Esophagus squamous epithelium (tissue), 4 donors: ENCODE results near the genes MYPN and COL13A1.

- PRO-cap = unidirectional peak, plus-strand start at chr10:63712439
- RAMPAGE, long total RNA, 4 experiments = no peak in any of the 4 experiments
Observed at GRCh38 chr10:63712257-63712672, 191.1 kb downstream of the REEP3 start.

GRCh38 chr10:63713162-63714074, 192.2 kb downstream of the REEP3 start:
- PRO-cap = no peak
- RAMPAGE, long total RNA, 4 experiments = no peak in any of the 4 experiments

DNA sequence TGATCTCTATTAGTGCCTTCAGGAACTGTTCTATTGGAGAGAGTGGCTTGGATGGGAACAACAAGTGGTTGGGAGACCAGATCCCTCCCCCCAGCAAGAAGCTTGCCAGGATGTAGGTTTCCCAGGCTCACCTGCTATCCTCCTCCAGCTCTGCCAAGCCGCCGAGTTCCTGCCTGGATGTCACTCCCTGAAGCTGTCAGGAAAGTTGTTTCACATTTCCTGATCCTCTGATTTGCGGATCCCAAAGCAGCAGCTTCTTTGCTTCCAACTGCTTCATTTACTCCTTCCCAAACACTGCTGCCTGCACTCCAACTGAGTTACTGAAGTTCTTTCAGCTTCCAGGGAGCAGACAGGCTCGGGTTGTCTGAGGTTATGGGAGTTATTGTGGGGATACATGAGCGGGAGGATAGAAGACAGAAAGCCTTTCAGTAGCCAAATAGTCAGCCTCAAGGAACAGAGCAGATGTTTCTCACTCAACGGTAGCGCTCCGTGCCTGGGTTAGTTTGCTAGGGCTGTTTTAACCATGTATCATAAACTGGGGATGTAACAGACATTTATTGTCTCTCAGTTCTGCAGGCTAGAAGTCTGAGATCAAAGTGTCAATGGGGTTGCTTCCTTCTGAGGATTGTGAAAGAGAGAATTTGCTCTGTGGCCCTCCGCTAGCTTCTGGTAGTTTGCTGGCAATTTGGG, 515.9 kb downstream of the REEP3 start:
- PRO-cap = no peak
- RAMPAGE, long total RNA, 4 experiments = no peak in any of the 4 experiments

GRCh38 chr10:67811818-67812450, 26.1 kb downstream of the DNAJC12 start:
- PRO-cap = no peak
- RAMPAGE, long total RNA, 4 experiments = no peak in any of the 4 experiments

GRCh38 chr10:67912552-67913240, 28.2 kb downstream of the SIRT1 start:
- PRO-cap = no peak
- RAMPAGE, long total RNA, 4 experiments = no peak in any of the 4 experiments

GRCh38 chr10:67916129-67917047, 31.9 kb downstream of the SIRT1 start:
- PRO-cap = no peak
- RAMPAGE, long total RNA, 4 experiments = no peak in any of the 4 experiments

- PRO-cap = no peak
- RAMPAGE, long total RNA, 4 experiments = no peak in any of the 4 experiments
Observed at GRCh38 chr10:68109104-68109691, at the start of gene MYPN. MYPN (plus strand) TSS chr10:68109488.

DNA sequence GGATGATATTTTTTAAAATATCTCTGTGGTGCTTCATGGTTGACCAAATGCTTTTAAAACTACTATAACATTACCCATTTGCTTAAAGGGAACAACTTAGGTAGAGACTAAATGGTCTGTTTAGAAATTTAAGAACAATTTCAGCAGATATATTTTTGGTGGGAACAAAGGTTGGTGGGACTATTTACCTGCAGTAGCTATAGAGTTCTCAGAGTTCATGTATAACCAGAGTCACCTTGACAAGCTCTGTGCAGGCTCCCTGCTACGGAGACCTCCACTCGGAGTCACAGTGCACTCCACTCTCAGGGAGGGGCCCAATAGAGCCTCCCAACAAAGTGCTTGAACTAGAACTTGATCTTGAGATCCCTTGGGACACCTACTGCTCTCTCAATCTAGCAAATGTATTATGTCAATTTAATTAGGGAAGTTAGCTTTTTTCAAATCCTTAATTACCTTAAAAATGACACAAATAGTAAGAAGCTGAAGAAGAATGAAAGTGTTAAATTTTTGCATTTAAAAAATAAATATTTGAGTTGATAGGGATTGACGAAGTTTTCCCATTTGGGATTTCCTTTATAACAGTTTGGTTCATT, 2.3 kb downstream of the MYPN start:
- PRO-cap = no peak
- RAMPAGE, long total RNA, 4 experiments = no peak in any of the 4 experiments

DNA sequence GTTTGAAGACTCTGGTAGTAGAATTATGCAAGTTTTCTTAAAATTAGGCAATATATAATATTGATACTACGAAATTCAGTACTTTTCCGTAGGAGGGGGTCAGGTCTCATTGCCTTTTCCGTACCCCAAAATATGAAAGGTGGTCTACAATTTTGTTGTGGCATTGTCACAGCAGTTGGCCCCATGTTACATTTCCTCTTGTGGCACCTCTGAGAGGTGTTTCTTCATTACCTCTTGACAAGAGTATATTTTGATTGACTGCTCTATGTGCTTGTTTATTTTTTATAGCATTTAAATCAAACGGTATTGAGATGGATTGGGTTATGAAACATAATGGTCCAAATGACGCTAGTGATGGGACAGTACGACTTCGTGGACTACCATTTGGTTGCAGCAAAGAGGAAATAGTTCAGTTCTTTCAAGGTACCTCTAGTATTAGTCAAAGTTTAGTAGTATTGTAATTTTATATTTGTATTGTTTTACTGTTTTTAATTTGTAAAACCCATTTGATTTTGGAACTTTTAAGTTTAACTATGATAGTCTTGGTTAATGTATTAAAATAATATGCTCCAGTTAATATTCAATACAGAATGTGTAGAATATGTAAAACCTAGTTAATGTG, 4.3 kb upstream of the PBLD start:
- PRO-cap = no peak
- RAMPAGE, long total RNA, 4 experiments = no peak in any of the 4 experiments

GRCh38 chr10:68721382-68721970, 437 bp downstream of the CCAR1 start:
- PRO-cap = no peak
- RAMPAGE, long total RNA, 4 experiments = no peak in any of the 4 experiments

- PRO-cap = bidirectional peak, plus-strand start at chr10:69057570, minus-strand start at chr10:69057421; bidirectional peak, plus-strand start at chr10:69057874, minus-strand start at chr10:69057816
- RAMPAGE, long total RNA, 4 experiments = no peak in any of the 4 experiments
Observed at GRCh38 chr10:69057196-69058065, 30.5 kb upstream of the SRGN start.

DNA sequence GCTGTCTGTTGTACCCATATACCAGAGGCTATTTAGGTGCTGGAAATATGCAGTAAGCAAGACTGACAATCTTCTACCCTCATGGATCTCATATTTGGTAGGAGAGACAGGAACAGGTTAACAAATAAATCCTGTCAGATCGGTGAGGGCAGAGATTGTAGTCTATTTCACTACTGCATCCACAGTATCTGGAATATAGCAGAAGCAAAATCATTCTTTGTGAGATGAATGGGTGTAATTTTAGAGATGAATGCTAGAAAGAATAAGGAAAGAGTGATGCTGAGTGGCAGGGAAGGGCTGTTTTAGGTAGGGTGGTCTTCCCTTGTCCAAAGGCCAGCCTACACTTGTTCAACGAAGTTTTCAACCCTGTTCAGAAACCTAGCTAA, 10.7 kb upstream of the HKDC1 start:
- PRO-cap = no peak
- RAMPAGE, long total RNA, 4 experiments = no peak in any of the 4 experiments

- PRO-cap = no peak
- RAMPAGE, long total RNA, 4 experiments = no peak in any of the 4 experiments
Observed at GRCh38 chr10:69315523-69316109, 3.0 kb upstream of the HK1 start.

- PRO-cap = no peak
- RAMPAGE, long total RNA, 4 experiments = no peak in any of the 4 experiments
Observed at GRCh38 chr10:69323773-69324200, 5.1 kb downstream of the HK1 start.

DNA sequence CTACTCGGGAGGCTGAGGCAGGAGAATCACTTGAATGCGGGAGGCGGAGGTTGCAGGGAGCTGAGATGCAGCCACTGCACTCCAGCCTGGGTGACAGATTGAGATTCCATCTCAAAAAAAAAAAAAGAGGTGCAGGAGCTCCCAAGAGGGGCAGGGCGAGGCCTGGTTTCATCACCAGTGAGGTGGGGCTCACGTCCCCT, 4.1 kb upstream of the TACR2 start:
- PRO-cap = no peak
- RAMPAGE, long total RNA, 4 experiments = no peak in any of the 4 experiments

DNA sequence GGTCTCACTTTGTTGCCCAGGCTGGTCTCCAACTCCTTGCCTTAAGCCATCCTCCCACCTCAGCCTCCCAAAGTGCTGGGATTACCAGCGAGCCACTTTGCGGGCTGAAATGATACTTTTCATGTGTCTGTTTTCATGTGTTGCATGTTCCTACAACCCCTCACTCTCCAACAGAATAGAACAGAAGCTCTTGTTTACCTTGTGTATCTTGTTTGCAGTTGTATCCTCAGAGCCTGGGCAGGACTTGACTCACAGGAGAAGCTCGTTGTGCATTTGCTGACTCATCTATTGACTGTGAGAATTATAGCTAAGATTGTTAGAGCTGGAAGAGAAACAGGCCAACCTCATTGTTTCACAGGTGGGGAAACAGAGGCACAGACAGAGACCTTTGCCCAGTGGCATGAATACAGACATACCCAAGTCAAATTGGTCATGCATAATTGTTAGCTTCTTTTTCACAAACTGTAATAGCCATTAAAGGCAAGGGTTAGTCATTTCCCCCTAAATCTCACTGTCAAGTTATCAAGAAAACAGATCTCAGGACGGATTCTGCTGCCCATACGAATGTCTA, 4.6 kb upstream of the TSPAN15 start:
- PRO-cap = no peak
- RAMPAGE, long total RNA, 4 experiments = no peak in any of the 4 experiments

GRCh38 chr10:69709676-69710024, 79.6 kb downstream of the FAM241B start:
- PRO-cap = no peak
- RAMPAGE, long total RNA, 4 experiments = no peak in any of the 4 experiments

DNA sequence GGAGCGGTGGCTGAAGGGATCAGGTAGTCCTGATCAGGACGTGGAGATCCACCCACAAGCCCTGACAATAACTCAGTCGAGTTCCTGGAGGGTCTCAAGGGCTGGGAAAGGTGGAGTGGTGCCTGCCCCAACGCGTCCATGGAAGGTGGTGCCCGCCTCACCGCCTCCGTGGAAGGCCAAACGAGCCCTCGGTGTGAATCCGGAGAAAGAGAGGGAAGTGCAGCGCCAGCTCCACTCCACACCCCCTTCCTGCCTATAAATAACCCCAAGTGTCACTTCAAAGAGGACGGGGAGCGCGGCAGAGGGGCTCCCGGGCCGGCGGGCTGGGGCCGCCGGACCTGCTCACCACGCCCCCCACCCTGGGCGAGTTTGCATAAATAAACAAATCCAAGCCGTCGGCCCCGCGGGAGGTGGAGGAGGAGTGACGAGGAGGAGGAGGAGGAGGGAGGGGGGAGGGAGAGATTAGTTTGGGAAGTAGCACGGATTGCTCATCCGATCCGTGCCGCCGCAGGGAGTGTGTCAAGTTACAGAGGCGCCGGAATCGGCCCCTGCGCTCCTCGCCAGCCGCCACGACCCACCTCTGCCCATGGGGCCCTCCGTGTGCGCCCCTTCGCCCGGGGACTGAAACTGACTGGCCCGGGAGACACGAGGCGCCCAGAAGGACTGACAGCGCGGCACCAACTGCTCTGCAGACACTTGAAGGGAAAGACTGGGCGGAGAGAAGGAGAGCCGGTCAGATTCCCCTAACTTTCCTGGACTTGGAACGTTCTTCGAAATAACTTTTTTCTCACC, at the start of gene COL13A1:
Gene COL13A1 (plus strand): TSS at position 491 of the 792 bp plus-strand sequence.
- PRO-cap = bidirectional peak, plus-strand start at position 491 of the sequence, minus-strand start at position 190 of the sequence
- RAMPAGE, long total RNA, 4 experiments = start-site peak on the plus strand in 2 of 4 experiments, centred at positions 506 to 510 of the sequence, 14 to 25 reads per replicate

DNA sequence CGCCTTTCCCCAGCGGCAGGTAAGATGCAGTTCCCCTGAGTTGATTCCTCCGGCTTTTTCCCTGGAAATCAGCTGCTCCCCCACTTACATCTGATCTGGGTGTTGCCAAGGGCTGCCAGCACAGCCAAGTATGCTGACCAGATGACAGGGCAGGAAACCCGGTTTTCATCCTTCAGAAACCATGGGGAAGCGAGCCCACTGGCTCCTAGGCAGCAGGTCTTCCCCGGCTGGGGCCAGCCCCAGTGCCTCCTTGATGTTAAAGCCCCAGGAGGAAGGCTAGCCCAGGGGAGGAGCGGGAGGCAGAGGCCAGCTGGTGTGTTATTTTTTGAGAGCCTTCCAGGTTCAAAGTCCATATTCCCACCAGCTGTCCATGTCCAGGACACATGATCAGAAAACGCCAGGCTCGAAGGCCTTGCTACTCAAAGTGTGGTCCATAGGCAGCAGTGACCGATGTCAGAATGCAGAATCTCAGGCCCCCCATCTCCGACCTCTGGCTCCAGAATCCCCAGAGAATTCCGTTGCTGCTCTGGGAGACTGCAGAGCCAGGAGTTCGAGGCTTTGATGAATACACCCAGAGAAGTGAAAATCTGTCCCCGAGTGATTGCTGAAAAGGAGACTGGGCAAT, 23.3 kb downstream of the AIFM2 start:
- PRO-cap = no peak
- RAMPAGE, long total RNA, 4 experiments = no peak in any of the 4 experiments

- PRO-cap = no peak
- RAMPAGE, long total RNA, 4 experiments = no peak in any of the 4 experiments
Observed at GRCh38 chr10:70126568-70126902, 6.1 kb downstream of the AIFM2 start.